H7 (cell line): ENCODE measurements around the gene GLMN.

DNA sequence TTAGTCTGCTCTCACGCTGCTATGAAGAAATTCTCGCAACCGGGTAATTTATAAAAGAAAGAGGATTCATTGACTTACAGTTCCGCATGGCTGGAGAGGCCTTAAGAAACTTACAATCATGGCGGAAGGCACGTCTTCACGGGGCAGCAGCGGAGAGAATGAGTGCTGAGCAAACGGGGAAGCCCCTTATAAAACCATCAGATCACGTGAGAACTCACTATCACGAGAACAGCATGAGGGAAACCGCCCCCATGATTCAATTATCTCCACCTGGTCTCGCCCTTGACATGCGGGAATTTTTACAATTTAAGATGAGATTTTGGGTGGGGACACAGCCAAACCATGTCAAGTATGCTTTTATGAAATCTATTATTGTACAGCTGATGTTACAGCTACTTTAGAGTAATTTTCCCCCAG is 109.9 kb downstream of the BARHL2 start:
- RAMPAGE, long total RNA = no peak

DNA sequence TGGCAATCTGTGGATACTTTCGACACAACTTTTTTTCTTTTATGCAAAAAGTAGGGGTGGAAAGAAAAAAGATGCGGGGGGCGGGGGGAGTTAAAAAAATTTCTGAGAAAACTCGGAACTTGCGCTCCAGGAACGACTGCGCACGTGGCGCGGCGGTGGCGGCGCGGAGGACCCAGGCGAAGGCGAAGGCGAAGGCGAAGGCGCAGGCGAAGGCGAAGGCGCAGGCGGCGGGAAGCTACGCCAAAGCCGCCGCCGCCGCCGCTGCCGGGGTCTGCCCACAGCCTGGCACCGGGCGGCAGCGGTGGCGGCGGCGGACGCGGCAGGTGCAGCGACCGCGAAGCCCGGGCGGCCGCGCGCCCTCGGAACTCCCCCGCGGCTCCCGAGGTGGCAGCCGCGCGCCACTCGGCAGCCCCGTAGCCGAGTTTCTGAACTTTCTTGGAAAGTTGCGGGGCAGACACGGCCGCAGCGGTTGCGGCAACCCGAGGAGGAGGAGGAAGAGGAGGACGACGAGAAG is 306 bp upstream of the BARHL2 start:
- RAMPAGE, long total RNA = no peak

DNA sequence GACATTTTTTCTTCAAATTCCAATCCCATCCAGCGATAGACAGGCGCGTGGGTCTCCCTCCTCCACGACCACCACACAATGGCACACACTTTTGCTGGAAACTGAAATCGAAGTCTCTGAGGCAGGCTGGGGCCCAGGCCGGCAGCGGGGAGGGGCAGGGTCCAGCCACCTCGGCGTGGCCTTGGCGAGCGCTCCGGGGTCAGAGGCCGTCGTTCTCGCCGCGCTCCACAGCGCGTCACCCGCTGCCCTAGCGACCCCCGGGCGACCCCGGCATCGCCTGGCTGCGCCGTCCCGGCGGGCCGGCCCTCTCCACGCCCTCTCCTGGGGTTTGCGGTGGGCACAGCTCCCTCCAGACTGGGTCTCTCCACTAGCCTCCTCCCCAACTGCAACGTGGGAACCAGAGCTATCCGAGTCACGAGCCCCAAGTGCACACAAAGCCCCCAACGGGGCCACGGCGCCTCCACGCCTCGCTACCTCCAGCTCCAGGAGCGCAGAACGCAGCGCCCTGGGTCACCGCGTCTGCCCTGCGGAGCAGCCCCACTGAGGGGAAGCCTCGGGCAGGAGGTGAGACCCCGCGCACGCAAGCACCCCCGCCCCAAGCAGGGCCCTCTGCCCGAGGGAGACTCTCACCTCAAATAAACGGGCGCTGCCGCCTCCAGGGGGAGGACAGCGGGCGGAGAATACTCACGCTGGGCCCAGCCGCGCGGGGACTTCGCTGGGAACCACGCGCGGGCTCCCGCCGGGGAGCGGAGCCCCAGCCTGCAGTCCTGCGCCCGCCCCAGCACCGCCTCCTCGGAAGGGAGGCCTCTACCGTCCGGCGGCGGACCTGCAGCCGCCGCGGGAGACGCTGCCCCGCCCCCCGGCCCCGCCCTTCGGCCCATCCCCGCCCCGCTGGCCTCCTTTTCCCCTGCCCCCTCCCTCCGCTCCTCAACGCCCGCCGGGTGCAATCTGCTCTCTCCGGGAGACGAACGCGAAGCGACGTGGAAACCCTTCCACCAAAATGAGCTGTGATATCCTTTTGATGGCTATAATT is 134.1 kb upstream of the BARHL2 start:
- RAMPAGE, long total RNA = start-site peak on the minus strand centred at position 780 of the sequence, 25 bp wide, 84 reads

- RAMPAGE, long total RNA = no peak
These were observed 132.9 kb downstream of the ZNF644 start for GRCh38 chr1:90889046-90889273.

DNA sequence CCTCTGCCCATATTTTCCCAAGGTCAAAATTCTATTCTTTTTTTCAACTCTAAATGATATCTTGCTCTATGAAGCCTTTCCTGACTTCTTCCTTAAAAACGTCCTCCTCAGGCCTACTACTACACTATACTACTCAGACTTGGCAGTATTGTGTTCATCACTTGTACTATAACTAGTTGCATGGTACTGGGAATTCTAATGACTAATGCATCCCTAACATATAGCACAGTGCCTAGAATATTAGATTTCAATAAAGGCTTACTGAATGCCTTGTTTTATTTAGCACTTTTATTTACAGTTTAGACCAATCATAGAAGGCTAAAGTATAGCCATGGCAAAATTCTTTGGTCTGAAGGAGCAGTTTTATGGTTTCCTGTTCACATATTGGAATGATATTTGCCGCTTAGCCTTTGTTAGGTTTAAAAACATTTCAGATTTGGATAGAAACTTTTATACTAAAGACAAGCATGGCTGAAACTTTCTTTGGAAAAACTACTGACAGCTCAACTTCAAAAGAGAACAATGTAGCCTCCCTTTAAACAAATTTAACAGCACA is 45.6 kb downstream of the ZNF644 start:
- RAMPAGE, long total RNA = no peak

DNA sequence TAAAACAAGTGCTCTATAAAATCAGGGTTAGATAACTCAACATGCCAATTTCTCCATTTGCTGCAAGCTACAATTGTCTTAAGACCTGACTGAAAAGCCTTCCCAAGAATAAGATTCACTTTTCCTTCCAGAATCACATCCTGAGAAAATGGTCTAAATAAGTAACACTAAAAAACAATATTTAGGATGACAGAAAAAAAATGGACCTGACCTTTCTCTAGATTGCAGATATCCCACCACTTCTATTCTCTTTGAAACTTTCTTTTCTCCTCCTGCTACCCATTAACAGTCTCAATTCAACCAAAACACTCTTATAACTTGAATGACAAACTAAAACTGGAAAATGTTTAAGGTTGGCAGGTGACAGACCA is 3.3 kb downstream of the ZNF644 start:
- RAMPAGE, long total RNA = no peak

- RAMPAGE, long total RNA = no peak
These were observed 104.0 kb downstream of the CDC7 start for GRCh38 chr1:91604575-91605159.

DNA sequence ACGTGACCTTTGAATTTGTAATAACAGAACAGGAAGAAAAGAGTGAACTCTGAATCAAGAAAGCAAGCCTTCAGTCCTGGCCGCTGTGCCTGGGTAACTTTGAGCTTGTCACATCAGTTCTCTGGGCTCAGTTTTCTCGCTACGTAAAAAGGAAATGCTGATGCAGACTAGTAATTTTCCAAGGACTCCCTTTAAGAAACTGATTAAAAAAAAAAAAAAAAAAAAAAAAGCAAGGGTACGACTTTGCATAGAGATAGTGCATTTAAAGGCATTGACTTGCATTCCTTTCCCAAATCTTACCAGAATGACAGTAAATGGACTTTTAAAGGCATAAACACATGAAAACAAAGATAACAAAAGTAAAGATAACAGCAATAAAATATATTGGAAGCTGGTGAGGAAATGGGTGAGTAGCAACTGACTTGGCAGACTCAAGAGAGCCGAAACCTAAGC is 189.0 kb downstream of the CDC7 start:
- RAMPAGE, long total RNA = no peak

GRCh38 chr1:91745020-91745318 is 141.0 kb downstream of the TGFBR3 start:
- RAMPAGE, long total RNA = no peak

DNA sequence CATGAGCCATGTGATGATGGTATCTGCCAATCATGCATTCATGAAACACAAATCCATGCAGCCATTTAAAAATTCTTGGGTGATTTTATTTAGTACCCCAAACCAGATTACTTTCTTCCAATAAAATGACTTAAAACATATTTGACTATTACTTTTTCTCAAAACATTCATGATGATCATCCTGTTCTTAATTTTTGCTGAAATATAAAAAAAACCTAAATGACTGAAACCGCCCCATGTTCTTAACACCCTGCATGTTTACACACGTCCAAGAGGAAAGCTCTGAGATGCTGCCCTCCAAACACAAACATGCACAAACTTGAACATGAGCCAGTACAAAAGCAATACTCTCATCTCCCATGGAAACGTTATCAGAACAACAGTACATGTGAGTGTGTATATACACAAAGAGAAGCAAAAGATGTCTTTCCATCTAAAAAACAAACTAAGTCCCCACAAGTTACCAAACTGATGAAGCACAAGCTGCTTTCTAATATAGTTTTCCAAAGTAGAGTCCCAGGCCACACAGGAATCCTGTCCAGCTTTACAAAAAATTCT is 140.0 kb downstream of the TGFBR3 start:
- RAMPAGE, long total RNA = no peak

GRCh38 chr1:91792444-91793257 is 93.3 kb downstream of the TGFBR3 start:
- RAMPAGE, long total RNA = no peak

DNA sequence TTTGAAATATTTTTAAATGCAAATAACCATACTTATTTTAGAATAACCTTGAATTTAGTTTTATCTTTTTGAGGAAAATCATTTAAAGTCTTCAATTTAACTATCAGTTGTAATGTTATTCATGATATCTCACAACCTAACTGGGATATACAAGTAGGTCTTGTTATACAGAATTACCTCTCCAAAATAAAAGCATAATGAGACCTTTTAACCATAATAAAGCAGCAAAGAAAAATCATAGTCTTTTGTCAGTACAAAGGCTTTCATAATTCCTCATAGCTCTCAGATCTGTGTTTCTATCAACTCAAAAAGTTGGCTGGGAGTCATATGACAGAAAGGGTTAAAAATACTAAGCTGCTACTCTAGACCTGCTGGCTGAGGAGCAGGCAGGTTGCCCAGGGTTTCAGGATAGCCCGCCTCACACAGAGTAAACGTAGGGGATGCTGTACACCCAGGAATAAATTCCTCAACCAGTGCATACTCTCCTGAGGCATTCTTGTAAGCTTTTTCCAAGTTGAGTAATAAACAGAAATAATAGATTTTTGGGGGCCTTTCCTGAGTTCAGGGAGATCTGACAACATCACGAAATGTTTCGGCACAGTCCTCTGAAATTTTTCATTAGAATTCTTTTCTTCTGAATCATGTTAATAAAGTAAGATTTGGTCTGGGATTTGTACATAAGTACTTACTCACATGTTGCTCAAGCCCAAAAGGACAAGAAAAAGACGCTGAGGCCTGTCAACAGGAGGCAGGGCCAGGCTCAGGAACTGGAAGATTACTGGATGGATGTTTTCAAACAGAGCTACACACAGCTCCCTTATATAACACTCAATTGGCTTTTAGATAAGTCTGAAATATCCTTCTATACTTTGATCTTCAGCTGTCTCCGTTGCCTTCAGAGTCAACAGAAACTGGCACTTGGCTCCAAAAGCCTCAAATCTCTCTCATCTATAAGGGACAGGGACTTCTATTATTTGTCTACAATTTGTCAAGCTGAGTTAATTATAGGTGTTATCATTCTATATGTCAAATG is 41.0 kb downstream of the TGFBR3 start:
- RAMPAGE, long total RNA = no peak

DNA sequence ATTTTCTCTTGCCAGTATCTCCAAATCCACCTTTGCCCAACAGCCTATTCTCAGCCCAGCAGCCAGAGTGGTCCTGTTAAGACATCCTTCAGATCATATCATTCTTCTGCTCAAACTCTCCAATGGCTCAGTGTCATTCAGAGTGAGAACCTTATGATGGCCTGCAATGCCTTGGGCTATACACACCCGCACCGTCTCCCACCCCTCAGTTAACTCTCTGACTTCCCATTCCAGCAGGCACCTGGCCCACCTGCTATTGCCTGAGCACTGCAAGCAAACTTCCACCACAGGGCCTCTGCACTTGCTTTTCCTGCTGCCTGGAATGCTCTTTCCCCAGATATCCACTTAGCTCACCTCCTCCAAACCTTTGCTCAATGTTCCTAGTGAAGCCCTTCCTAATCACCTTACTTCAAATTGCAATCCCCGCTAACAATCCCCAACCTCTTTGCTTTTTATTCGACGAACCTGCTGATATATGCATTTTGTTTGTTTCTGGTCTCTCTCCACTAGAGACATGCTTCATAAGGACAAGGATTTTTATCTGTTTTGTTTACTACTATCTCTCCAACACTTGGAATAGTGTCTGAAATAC is 36.7 kb downstream of the TGFBR3 start:
- RAMPAGE, long total RNA = no peak

DNA sequence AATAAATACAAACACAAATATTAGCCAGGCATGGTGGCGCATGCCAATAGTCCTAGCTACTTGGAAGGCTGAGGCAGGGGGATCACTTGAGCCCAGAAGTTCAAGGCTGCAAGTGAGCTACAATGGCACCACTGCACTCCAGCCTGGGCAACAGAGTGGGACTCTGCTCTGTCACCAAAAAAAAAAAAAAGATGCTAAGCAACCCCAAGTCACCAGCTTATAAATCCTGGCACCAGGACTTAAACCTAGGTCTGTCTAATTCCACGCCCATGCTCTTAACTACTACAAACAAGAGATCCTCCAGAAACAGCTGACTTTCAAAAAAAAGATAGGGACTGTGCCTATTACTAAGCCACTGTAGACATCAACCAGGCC is 15.1 kb downstream of the TGFBR3 start:
- RAMPAGE, long total RNA = no peak

DNA sequence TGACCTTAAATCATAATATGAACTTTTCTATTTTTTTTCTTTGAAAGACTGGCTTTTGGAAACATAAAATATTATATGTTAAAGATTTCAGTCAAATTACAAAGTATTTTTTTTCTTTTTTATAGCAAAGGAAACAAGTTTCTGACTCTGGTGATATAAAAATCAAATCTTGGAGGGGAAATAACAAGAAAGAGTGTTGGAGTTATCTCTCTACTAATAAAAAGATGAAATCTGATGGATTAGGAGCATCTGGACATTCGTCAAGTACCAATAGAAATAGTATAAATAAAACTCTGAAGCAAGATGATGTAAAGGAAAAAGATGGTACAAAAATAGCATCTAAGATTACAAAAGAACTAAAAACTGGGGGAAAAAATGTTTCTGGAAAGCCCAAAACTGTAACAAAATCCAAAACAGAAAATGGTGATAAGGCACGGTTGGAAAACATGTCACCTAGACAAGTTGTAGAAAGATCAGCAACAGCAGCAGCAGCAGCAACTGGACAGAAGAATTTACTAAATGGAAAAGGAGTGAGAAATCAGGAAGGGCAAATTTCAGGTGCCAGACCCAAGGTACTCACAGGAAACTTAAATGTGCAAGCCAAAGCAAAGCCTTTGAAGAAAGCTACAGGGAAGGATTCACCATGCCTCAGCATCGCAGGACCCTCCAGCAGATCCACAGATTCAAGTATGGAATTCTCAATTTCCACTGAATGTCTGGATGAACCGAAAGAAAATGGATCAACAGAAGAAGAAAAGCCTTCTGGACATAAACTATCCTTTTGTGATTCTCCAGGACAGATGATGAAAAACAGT is 40.8 kb upstream of the C1orf146 start:
- RAMPAGE, long total RNA = no peak

DNA sequence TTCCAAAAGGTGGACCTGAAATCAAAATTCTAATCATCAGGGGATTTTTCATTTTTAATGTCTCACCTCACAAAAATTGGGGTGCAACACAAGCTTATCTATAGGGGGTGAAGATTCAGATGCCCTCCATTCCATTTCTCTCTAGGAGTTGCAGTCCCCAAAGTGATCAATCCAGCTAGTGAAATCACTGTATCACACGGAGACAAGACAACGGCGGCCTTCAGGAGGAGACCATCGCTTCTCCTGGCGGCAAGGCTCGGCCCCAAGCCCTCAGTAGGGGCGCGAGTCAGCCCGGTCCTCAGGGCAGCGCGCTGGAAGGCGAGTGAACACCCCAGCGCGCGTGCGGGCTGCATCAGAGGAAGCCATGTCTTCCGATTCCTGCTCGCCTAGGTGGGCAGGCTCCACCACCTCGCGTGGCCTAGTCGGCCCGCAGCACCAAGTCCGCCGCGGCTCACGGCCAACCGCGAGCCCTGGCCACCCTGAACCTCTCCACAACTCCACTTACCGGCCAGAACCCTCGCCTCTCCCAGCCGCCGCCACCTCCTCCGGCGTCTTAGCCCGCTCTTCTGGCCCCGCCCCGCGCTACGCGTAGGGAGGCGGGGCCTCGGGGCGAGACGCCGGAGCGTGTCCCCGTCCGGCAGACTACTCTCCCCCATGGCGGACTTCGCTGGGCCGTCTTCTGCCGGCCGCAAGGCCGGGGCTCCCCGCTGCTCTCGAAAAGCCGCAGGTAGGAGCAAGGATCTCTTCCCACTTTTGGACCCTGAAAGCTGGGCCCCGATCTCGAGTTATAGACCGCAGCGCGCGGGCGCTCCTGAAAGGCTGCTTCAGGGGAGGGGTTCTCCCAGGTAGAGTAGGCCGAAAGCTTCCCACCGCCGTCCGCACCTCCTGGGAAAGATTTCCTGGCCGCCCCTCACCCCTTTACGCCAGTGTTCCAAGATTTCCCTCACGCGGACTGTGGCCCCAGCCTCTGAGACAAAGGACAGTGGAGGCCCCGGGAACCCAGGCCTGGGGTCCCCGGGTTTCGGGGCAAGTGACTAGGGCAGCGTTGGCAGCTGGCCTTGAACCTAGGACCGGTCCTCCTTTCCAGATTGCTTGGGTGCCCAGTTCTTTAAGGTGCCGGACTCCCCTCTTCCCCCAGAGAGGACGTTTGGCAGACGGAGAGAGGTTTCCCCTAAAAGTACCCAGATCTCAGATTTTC is at the start of gene GLMN:
Gene GLMN, minus strand, starts transcription at position 568 of the 1,198 bp plus-strand sequence.
- RAMPAGE, long total RNA = start-site peak on the minus strand centred at position 548 of the sequence, 42 bp wide, 77 reads; start-site peak on the plus strand centred at position 629 of the sequence, 45 bp wide, 127 reads

DNA sequence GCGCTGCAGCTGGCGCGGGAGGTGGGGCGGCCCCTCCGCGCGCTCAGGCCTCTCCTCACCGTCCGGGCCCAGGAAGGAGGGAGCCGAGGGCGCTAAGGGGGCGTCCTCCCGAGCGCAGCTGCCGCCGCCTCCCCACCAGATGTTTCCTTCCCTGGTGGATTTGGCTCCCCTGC is 1.2 kb downstream of the GFI1 start:
- RAMPAGE, long total RNA = no peak

DNA sequence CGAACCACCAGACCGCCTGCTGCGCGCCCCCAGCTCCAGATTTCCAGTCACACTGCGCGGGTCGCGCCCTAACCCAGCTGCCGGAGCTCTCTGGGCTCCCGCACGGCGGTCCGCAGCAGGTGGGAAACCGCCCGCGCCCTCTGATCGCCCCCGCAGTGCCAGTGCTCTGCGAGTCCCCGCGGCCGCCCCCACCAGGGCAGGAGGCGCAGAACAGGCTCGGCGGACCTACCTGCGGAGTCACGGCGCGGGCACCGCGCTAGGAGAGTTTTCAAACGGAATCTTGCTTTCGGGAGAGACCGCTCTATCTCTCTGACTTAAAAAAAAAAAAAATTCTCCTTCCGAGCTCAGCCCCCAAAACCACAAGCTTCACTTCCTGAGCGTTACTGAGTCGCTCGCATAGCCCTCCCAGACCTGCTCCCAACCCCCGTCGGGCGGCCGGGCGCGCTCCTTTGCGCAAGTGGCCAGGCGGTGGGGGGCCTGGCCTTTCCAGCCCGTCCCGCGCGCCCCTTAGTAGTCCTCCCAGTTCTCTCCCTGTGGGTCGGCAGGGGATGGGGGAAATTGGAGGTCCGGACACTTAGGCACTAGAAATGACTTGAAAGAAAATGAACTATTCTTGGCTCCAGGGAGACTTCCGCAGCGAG is 820 bp downstream of the GFI1 start:
- RAMPAGE, long total RNA = no peak

DNA sequence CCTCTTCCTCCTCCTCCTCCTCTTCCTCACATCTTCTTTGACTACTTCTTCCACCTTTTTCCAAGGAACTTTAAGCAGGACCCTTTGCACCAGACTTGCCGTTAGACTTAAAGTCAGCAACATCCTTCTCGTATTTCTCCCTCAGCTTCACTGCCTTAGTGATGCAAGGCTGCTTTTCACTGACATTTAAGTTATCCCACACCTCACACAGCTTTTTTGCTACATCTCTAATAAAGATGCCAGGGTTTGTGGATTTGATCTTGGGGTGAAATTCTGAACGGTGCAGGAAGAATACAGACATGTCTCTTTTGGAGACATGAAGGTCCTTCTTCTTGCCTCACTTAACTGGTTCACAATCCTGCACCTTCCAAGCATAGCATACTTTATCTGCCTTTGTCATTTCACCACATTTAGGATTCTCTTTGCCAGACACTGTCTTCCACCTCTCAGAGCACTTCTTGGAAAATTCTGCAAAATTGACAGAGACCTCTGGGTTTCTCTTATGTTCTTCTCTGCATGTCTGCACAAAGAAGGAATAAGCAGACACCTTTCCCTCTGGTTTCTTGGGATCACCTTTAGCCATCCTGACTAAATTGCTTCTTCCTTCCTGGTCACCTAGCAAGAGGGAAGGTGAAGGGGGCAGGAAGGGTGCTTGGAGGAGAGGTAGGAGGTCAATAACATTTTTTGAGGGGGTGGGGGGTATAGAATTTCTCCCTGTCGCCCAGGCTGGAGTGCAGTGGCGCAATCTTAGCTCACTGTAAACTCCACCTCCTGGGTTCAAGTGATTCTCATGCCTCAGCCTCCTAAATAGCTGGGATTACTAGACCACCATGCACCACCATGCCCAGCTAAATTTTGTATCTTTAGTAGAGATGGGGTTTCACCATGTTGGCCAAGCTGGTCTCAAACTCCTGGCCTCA is 137.6 kb downstream of the EVI5 start:
- RAMPAGE, long total RNA = no peak

- RAMPAGE, long total RNA = no peak
These were observed 113.5 kb downstream of the EVI5 start for GRCh38 chr1:92671219-92672053.